ENCODE measurements around the gene NUDT1.

DNA sequence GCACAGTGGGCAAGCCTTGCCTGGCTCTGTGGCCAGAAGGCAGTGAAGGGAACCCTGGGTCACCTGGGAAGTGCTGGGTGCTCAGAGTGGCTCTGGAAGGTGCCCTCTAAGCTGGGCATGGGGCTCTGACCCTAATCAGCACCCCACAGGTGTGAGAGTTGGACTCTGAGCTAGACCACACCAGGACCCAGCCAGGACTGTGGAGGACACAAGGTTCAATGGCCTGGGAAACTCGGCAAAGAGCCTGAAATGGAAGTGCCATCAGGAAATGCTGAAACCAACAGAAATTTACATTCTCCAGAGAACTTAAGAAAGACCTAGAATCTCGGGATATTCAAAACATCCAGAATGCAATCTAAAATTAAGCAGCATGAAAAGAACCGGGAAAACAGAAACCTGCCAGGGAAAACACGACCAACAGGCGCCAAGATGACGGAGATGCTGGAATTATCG, 253.6 kb downstream of the ELFN1 start:
- PRO-cap, result no peak

- PRO-cap, result no peak
Observed at GRCh38 chr7:1928951-1929389, 258.9 kb downstream of the ELFN1 start.

- PRO-cap, result no peak
Observed at GRCh38 chr7:1932713-1933290, 262.7 kb downstream of the ELFN1 start.

GRCh38 chr7:1936274-1936962, 266.3 kb downstream of the ELFN1 start:
- PRO-cap, result no peak

DNA sequence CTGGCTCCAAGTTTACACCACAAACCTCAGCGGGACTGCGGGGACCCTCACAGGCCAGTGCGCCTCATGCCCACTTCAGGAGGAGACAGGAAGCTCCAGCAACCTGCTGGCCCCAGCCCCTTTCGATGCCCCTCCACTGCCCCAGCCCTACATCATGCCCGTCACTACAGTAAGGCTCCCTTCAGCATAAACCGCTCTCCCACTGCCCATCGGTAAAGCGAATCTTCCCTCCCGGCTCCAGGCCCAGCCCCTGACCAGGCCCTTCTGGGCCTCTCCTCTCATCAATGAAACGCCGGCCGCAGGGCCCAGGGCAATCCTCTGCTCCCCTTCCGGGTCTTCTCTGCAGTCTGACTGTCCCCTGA, 233.2 kb downstream of the MAD1L1 start:
- PRO-cap, result no peak

- PRO-cap, result no peak
Observed at GRCh38 chr7:2018567-2019249, 214.0 kb downstream of the MAD1L1 start.

DNA sequence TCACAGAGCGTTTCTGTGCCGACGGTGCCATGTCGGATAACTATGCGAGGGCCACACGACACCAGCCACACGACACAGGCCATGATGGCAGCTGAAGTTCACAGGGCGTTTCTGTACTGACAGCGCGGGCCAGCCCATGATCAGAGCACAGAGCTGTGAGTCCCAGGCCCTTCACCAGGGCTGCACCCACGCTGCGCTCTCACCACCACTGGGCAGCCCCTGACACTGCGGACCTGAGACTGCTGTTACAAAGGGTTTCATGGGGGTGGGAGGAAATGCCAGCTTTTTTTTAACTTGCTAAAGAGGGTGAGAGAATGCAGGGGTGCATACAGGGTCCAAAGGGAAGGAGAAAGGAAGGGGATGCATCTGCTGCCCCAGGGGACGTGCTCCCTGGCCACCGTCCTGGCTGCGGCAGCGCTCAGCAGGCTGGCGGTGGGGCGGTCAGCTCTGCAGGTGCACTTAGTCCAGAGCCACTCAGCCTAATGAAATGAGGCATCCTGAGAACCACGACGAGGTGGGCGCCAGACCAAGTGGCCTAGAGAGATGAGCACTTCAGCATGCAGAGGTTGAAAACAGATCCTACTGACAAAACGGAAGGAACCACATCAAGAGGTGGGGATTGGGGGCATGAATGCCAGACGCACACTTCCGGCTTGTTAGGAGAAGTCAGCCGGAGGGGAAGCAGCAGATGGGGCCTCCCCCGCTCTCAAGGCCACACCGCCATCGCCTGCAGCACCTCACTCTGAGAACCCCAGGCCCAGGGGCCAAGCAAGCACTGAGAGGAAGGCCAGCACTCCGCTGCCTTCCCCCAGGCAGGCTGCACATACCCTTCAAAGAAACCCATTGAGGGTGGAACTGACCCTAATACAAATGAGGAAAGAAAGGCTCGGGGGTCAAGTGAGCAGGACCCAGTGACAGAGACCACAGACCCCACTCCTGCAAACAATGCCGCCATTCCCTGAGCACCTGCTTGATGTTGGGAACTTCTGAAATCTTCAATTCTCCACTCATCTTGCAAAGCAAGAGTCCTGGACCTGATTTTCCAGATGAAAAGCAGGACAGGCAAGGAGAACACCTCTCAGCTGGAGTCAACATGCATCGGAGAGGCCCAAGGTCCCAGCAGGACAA, 94.5 kb downstream of the MAD1L1 start:
- PRO-cap, result no peak

DNA sequence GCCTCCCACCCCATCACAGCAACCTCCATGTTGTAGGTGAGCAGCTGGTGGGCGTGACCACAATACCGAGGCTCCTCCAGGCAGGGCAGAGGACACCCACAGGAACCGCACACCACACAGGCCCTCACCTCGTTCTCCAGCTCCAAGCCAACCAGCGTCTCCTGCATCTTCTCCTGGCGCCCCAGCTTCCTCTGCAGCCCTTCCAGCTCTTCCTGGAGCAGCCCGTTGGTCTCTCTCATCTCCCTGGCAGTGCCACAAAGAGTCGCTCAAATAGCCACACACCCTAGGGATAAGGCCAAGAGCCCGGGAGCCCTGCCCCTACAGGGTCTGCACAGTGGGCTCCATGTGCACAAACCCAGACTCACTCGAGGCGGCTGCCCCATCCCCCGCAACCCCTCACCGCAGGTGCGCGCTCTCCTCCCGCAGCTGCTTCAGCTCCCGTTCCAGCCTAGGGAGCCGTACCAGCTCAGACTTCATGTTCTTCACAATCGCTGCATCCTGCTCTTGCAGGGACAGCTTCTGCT, 16.9 kb downstream of the MAD1L1 start:
- PRO-cap, result no peak

DNA sequence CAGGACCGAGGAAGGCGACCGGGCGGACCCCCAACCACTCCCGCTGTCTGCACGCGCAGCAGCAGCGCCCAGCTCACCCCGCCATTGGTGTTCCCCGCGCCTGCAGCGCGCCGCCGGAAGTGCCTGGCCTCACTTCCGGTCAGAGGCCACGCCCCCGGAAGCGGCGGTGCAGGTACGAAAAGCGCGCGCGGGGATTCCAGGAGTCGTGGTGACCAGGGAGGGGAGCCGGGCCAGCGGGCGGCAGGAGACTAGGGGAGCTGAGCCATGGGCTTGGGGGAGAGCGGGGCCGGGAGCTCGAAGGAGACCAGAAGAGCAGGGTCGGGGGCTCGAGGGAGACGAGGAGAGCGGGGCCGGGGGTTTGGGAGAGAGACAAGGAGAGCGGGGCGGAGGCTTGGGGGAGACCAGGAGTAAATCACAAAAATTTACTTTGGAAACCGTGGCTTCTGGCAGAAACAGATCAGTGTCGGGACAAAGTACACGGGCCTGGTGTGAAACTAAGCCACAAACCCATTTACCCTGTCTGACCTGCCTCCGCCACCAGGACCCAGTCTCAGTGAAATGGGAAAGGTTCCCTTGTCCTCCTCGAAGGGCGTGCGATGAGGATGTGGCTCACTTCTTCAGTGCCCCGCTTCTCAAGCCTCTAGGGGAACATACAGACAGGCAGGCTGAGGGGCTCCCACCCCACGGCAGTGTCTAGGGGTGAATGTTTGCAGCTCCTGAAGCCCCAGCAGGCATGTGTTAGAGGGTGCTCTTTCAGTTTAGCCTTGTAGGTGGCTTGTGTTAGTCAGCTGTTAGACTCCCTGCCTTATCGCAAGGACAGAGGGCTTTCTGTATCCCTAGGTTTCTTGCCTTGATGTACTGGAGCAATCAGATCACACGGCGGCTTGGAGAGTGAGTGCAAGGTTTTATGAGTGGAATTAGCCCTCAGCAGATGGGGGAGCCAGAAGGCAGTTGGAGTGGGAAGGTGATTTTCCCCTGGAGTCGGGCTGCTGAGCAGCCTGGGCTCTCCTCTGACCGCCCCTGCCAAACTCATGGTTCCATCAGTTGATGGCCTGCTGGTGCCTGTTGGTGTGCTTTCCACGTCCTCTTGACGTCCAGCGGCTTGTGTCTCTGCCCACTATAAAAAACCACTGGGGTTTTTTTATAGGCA, at the start of gene NUDT1:
Gene NUDT1 (plus strand): TSS at position 142 of the 1,150 bp plus-strand sequence.
- PRO-cap, result bidirectional peak, plus-strand start at position 206 of the sequence, minus-strand start at position 121 of the sequence

DNA sequence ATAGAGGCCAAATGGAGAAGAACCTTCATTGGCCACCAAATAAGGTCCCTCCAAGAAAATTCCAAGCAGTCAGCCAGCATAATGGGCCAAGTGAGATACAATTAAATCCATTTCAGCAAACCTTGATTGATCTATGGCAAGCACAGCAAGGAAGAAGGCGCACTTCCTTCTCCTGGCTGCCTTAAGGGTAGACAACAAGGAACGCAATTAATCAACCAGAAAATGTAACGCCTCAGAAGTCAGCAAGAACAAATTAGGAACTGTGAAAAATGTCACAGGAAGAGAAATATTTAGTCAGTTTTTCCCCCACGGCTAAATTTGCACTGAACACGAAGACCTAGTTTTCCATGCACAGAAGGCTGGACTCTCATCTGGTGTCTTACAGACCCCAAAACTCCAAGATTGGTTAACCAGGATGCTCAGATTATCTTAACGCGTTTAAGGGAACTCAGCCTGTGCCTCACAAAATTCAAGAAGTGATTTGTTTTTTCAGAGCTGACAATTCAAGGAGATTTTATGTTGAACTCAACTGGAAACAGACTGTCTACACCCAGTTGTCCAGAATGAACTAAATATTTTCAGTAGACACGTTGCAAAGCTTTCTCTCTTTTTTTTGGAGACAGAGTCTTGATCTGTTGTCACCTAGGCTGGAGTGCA, 14.3 kb downstream of the SNX8 start:
- PRO-cap, result no peak

- PRO-cap, result no peak
Observed at GRCh38 chr7:2368628-2369713, 14.3 kb downstream of the EIF3B start.

GRCh38 chr7:2378330-2378943, 23.8 kb downstream of the EIF3B start:
- PRO-cap, result no peak

DNA sequence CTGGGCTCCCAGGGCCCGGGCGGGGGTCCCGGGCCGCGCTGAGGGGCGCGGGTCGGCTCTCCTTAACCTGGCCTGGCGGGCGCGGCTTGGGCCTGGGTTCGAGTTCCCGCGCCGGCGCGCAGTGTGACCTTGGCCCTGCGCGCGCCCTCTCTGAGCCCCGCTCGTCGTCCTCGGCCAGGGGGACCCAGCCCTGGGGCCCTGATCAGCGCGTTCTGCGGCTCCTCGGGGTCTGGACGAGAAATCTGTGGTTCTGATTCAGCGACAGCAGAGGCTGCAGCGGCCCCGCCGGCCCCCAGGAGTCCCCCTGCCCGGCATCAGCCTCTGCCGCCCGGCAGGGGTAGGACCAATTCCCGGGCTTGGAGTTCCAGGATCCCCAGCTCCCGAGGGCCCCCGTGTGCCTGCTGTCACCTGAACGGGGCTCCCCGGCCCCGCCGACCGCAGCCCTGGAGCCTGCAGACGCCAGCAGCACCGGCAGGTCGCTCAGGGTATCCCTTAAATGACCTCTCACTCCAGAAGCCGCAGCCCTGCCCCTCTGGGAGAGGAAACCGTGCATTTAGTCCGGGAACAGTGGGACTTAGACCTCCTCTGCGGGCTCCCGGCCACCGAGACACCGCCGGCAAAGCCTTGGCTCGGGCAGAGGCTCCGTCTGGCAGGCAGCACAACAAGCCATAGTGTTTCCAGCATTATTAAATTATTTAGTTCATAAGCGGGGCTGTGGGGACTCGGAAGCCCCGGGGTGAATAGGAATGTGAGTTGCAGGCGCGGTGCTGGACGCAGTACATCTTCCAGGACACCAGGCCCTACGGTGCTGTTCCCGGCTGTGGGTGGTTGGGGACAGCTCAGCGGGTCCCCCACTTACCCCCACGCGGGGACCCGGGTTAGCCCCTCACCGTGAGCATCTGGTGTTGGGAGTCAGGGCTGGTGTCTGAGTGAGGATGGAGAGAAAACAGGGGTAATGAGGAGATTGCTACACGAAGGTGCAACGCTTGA, 616 bp downstream of the CHST12 start:
- PRO-cap, result bidirectional peak, plus-strand start at position 174 of the sequence, minus-strand start at position 246 of the sequence

- PRO-cap, result no peak
Observed at GRCh38 chr7:2508061-2508829, 11.3 kb upstream of the LFNG start.

- PRO-cap, result no peak
Observed at GRCh38 chr7:2525951-2527114, 6.8 kb downstream of the LFNG start.

DNA sequence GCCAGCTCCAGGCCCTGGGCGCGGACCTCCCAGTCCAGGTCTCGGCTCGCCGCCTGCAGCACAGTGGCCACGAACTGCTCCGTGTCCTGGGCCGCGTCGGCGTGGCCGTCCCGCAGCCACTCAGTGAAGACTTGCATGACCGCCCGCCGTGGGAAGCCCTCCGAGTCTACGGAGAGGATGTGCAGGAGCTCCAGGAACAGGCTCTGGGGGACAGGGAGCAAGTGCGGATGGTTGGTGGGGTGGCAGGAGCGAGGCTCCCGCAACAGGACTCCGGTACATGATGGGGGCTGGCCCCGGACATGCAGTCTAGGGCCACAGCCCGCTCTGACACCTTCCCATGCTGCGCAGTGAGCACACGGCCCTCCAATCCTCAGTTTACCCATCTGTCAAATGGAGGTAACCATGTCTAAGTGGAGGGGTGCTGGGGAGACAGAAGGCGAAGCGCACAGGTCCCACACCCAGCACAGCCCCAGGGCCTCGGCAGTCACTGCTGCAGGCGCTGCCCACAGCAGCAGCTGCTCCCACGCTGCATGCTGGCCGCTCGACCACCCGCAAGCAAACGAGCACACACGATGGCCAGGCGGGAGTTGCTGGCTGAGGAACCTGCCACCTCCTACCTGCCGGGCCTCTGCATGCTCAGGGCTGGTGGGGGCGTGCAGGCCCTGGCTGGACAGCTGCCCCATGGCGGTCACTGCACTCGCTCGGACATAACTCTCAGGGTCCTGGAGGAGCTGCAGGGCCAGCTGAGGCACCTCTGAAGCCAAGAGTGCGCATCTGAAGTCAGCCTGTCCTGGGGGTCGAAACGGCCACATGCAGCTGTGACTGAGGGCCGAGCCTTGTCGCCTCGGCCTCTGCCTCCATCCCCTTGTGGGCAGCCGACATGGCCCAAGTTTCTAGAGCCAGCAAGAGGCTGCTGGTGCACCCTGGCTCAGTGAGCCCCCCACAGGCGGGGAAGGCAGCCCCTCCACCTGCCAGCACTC, 16.5 kb downstream of the BRAT1 start:
- PRO-cap, result no peak

GRCh38 chr7:2595698-2596233, 36.0 kb upstream of the TTYH3 start:
- PRO-cap, result no peak

- PRO-cap, result no peak
Observed at GRCh38 chr7:2607028-2608211, 24.4 kb upstream of the TTYH3 start.

DNA sequence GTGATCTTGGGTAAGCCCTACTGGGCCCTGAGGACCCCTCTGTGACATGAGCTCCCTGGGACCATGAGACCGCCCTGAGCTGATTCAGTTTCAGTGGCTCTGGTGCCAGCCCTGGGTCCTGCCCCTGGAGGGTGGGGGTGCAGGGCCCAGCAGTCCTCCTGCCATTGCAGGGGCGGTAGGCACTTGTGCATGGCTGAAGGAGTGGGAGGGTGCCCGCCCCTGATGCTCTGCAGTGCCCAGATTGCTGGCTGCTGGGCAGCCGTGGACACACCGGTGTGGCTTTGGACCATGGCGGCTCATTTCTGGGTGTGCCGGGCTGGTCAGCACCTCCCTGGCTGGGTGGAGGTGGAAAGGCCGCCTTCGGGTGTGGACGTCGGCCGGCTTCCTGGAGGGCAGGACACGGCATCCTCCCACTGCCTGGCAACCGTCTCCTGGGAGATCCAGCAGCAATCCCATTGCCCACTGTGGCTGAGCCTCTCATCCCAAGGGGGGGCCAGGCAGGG, 12.7 kb downstream of the TTYH3 start:
- PRO-cap, result no peak

- PRO-cap, result no peak
Observed at GRCh38 chr7:2657306-2658000, 25.7 kb downstream of the TTYH3 start.